Diencephalon (tissue), 2 donors: ENCODE measurements around a stretch of chr17.

- RAMPAGE, long total RNA: no peak
These were observed 240.4 kb downstream of the MAP2K6 start for GRCh38 chr17:69654797-69655384.

DNA sequence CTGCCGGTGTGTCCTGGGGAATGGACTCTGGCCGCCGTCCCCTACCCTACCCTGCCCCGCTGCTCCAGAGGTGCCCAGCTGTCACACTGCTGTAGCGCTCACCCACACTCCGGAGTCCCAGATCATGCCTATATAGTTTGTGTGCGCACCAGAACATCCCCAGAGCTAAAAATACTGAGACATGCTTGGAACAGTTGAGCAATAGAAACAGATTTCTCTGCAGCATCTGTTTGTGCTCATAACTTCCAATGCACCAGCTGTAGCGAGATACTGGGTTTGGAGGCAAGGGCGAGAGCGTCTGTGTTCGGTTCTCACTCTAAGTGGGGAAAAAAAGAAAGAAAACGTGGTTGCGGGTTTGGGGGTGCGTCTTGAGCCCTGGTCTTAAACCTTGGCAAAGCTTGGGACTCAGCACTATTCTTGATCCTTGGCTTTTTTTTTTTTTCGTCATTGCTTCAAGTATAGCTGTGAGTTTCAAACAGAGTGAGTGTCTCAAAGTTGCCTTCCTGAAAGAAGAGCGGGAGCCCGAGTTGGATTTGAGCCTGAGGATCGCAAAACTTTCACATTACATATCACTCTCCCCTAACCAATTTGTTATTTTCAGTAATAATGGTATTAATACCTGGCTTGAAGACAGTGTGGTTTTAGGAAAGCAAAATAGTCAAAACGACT lies 538 bp downstream of the KCNJ2 start:
- RAMPAGE, long total RNA: no peak

GRCh38 chr17:70173561-70173943 lies 4.2 kb downstream of the KCNJ2 start:
- RAMPAGE, long total RNA: no peak

- RAMPAGE, long total RNA: no peak
These were observed 679.8 kb upstream of the SOX9 start for GRCh38 chr17:71441065-71441399.

DNA sequence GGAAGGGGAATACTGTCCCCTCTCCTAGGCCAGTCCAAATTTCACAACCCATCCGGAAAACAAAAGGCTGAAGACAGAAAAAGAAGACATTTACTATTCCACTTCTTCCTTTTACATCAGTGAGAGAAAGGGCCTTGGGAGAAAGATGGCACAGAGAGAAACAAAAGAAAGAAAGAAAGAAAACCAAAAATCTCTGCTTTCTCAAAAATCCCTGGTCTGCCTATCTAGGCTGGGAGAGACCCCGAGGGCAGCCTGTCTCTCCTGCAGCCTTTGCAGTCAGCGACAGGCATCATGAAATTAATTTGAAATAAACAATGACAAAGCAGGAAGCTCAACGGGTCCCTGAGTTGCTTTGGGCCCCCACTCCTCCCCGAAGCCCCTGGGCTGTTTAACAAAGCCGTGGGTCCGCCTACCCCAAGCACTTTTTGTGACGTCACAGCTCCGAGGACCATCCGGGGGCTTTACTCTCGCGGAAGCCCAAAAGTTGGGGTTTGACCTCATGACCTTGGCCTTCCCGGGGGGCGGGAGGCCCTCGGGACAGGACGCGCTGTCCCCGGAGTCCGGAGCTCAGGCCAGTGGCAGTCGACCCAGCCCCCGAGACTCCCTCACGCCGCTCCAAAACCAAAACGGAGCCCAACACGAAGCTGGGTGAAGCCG lies 5.3 kb upstream of the SOX9 start:
- RAMPAGE, long total RNA: no peak

- RAMPAGE, long total RNA: no peak
These were observed 30.2 kb downstream of the SOX9 start for GRCh38 chr17:72151068-72151421.

GRCh38 chr17:72183207-72183722 lies 62.4 kb downstream of the SOX9 start:
- RAMPAGE, long total RNA: no peak

- RAMPAGE, long total RNA: no peak
These were observed 300.3 kb downstream of the SOX9 start for GRCh38 chr17:72420990-72421693.

DNA sequence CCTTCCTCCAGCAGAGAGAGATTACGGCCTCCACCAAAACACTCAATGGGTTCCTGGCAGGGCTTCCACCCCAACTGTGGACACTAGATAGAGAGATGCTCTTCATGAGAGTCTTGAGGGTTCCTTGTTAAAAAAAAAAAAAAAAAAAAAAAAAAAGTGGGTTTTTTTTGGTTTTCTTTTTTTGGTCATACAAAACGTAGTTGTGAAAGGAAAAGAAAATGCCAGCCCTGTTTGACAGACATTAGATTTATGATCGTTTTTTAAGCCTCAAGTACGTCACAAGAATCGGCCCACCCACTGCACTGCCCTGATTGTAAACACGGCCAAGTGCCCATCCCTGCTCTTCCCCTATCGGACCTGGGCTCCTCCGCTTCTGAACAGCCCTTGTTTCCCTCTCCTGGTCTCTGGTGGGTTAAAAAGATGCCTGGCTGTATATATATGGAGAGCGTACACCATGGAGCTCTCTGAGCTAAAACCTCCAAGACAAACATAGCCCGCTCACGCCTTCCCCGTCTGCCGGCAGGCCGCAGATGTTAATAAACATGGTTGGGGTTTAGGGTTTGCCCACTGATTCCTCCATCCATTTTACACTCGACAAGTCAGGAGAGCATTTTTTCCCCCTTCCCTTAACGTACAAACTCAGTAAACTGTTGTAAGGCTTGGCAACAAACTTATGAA lies 325.7 kb downstream of the SOX9 start:
- RAMPAGE, long total RNA: no peak

DNA sequence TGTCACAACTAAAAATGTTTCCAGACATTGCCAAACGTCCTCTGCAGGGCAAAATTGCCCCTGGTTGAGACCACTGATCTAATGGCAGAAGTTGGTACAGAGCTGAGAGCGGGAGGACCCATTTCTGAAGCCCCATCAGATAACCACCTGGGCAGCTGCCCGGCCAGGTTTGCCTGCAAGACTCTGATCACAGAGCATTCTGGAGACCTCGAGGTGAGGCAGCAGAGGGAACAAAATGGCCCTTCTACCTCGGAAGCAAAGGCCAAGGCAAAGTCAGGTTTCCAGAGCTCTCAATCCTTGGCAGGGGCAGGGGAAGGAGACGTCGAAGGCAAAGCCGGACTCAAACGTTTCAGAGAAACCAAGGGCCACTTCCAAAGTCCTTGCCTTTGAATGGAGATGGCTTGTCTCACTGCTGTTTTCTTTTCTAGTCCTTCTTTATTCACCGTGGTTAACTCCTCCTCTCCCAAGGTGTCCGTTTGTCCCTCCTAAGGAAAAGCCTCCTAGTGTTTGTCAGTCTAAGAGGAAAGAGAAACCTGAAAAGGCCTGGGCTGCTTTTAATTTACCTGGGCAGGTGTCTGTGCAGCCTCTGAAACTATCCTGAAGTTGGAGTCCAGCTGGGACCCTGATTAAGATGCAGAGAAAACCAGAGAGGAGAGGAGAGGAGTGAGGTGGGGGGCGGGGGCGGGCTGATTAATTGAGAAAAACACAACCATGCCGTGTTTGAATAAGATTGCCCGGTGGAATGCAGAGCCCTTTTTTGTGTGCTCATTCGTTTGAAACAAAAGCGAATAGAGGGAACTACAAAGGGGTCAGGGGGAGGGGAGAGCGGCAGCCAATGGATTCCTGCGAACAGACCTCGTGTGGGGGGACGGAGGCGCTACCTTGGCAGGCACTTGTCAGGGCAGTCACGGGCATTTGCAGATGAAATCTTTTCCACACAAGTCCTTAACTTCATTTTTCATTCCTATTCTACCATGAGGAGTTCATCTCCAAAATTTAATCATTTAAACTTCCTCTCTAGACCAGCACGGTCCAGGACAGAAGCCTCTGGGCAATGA lies 355.5 kb downstream of the SOX9 start:
- RAMPAGE, long total RNA: no peak

GRCh38 chr17:72477081-72478132 lies 356.6 kb downstream of the SOX9 start:
- RAMPAGE, long total RNA: no peak

DNA sequence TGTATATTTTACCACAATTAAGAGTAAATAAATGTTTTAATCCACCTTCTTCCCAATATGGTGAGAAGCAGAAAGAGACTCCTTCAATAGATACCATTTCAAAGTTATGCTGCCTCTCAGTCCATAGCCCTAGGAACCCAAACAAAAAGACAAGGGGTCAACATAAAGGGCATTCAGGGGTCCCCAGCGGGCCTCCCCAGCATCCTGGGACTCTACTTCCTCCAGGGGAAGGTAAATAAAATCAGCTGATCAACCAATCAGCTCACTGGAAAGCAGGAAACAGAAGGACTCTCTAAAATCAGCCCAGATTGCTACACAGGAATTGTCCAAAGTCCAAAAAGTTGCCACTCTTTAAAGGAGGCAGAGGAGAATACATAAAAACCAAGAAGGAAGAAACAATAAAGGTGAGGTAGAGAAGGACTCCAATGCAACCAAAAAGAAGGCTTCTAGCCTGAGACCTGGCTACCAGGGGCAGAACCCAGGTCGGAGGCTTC lies 404.4 kb downstream of the SOX9 start:
- RAMPAGE, long total RNA: no peak

GRCh38 chr17:72530000-72530922 lies 409.4 kb downstream of the SOX9 start:
- RAMPAGE, long total RNA: no peak

GRCh38 chr17:72540103-72540807 lies 419.4 kb downstream of the SOX9 start:
- RAMPAGE, long total RNA: no peak

GRCh38 chr17:72560332-72561319 lies 439.8 kb downstream of the SOX9 start:
- RAMPAGE, long total RNA: no peak

DNA sequence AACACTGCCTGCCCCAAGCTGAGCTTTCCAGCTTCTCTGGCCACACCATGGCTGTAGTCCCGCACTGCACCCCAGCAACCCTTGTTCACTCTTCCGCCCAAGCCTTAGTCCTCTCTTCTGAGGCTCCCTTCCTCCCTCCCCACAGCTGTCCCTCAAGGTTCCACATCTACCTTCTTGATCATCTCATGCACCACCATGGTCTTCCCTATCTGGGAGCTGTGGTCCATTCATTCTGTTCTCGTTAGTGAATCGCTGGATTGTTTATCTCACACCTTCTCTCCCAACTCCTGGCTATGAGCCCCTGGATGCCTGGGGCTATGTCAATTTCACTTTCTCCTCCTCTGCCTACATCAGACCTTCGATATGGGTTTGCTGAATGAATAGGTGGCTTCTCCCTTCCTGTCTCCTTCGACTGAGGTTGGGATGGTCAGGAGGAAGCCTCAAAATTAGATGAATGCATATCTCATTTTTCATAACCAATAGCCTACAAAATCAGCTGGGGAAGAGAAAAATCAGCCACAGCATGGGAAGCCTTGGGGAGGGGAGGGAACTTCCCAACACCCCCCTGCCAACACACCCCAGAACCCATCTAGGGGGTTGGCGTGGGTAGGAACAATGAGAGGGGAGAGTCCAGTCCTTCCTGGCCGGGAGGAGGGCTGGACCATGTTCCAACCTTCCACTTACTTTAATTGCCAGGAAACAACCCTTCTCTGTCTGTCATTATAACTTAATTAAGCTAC lies 446.6 kb downstream of the SOX9 start:
- RAMPAGE, long total RNA: no peak

- RAMPAGE, long total RNA: no peak
These were observed 190.5 kb downstream of the SLC39A11 start for GRCh38 chr17:72902073-72902377.

- RAMPAGE, long total RNA: no peak
These were observed 1.7 kb upstream of the COG1 start for GRCh38 chr17:73191260-73191513.

- RAMPAGE, long total RNA: no peak
These were observed 4.8 kb downstream of the FAM104A start for GRCh38 chr17:73227333-73227834.

GRCh38 chr17:73231208-73231920 lies 830 bp downstream of the FAM104A start:
- RAMPAGE, long total RNA: no peak